A673 (cell line): ENCODE results near the gene MYLIP.

DNA sequence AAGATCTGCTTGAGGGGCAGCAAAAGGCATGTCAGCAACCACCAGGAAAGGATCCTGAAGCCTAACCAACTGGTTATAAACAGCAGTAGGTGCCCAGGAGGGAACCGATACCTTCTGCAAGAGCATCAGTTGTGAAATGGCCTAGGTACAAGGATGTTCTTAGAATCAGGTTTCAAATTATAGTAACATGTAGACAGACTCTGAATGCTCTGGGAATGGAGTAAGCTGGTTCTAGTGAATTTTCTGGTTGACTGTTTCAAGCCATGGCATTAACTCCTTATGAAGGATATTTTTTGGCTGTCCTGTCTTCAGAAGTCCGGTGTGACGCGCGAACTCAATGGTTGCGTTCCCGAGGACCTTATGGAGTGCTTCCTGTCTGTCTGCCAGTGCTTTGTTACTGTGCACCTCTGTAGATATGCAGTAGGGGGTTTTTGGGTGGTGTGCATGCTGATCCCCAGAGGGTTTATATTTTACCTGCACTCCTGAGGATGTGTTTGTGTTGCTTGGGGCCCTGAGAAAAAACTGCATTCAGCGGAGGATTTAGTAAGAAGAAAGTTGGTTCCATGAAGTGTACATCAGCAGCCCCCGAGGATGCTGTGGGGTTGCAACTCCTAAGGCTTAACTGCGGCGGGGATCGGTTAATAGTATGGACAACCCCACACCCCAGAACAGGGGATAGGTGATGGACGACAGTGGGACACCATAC lies 21.6 kb downstream of the JARID2 start:
- PRO-cap, result no peak

DNA sequence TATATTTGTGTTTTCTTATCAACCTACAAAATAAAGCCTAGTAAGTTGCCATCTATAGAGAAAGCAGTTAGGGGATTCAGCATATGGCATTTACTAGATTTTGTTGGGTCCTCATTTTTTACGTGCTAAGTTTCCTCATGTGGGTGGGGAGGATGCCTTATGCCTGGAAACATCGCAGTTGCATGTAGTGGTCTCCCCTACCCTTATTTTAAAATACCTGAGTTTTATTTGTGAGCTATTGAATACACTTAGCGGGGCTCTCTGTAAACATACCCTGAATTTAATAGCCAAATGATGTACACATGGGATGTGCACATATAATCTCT lies 27.1 kb downstream of the JARID2 start:
- PRO-cap, result no peak

- PRO-cap, result no peak
Observed at GRCh38 chr6:15290864-15291266, 45.0 kb downstream of the JARID2 start.

- PRO-cap, result no peak
Observed at GRCh38 chr6:15298939-15299480, 53.1 kb downstream of the JARID2 start.

DNA sequence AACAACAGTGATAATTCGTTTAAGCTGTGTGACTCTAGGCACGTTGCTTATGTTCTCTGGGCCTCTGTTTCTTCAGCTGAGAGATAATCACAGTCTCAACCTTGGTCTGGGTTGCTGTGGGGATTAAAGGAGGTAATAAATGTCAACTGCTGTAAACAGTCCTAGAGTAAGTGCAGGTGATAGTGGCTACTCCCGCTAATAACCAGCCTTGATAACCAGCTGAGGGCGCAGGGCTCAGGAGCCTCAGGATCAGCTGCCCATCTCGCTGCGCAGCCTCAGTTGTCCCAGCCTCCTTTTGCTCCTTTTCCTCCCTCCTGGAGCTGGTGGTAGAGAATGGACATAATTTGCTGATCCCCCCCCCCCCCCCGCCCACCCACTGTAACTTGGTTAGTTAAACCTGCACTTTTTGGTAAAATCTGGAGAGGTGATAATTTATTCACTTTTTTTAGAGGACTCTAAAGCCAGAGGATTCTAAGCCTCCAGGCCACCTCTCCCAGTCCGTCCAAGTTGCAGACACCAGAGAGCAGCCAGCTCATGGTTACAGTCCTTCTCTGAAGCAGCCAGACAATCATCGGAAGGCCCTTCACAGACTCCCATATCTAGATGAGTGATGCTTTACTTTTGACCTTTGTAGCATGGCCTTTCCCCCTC lies 58.2 kb downstream of the JARID2 start:
- PRO-cap, result no peak

DNA sequence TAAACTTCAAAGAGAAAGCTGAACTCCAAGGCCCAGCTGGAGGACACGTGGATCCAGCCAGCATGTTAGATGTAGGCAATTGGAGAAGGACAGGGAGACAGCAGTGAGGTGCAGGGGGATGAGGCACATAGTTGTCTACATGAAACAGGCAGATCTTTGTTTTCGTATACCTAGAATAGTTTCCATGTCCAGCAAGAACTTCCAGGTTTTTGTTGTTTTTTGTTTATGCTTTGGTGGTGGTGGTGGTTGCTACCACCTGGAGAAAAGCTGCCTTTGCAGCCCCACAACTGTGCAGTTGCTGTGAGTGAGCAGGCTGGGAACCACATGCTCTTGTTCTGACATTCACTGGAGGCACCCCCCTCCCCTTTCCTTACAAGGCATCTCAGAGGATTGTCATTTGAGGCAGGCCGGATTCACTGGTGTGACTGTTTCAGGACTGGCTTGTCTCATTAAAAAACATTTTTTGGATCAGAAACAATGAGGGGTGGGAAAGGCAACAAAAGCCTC lies 72.4 kb downstream of the JARID2 start:
- PRO-cap, result no peak

DNA sequence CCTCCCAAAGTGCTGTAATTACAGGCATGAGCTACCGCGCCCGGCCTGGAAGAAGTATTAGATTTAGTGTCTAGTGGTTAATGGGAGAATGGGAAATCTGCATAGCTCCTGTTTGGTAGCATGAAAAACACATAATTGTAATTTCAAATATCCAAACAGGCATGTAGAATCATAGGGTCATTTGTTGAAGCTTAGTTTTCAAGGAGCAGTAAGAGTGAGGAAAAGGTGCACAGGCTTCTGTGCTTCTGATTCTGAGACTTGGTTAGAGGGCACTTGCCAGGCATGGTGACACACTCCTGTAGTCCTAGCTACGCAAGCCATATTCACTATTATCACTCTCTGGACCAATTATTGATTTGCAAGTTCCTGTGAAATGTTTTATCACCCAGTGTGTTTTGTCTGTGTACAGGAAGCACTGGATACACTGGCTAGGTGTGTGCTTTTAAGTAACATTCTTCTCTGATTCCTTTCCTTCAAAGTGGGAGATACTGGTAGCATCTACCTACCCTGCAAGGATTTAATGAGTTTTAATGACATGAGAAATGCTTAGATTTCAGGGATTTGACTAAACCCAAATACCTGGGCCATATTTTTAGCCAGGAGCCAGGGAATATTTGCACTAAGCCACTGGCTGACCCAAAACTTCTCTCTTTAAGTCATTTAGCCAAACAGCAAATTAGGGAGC lies 76.3 kb downstream of the JARID2 start:
- PRO-cap, result no peak

DNA sequence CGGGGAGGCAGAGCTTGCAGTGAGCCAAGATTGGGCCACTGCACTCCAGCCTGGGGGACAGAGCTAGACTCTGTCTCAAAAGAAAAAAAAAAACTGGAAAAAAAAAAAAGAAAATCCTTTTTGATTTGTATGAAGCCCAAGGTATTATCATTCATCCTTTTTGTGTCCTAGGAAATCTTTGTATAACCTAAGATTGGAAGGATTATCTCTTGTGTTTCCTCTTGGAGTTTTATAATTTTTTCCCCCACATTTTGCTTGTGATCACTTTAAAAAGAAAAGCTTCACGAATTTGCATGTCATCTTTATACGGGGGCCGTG lies 78.2 kb downstream of the JARID2 start:
- PRO-cap, result no peak

- PRO-cap, result no peak
Observed at GRCh38 chr6:15394293-15395019, 148.6 kb downstream of the JARID2 start.

DNA sequence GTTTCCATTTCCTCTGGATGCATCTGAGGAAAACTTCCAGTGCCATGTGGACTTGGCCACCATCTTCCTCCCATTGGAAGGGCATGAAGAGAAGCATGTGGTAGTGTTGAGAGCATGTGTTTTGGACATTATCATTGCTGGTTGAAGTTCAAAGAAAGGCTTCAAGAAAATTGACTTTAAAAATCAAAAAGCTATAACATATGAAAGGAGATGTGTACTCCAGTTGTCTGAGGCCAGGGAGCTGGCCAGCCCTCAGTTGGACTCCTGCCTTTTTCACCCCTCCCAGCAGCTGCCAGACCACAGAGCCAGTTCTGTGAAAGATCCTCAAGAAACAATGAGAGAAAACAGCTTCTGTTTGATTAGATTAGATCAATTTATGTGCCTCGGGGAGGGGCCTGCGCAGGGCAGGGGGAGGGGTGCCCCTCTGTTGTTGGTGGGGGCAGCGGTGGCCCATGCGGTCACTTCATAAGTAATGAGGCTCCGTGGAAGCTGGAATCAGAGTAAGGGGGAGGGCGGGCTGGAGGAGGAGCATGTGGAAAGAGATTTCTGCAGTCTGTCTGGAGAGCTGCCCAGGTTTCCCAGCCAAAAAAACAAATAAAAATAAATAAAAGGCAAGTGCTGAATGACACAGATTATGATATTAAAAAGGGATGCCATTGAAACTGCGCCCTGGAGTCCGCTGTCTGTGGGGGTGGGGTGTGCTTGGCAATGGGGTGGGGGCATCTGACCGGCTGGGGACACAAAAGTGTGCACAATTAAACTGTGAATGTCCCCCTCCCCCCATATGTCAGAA lies 154.1 kb downstream of the JARID2 start:
- PRO-cap, result no peak

- PRO-cap, result no peak
Observed at GRCh38 chr6:15402356-15403133, 156.7 kb downstream of the JARID2 start.

- PRO-cap, result no peak
Observed at GRCh38 chr6:15472685-15472994, 190.2 kb downstream of the DTNBP1 start.

DNA sequence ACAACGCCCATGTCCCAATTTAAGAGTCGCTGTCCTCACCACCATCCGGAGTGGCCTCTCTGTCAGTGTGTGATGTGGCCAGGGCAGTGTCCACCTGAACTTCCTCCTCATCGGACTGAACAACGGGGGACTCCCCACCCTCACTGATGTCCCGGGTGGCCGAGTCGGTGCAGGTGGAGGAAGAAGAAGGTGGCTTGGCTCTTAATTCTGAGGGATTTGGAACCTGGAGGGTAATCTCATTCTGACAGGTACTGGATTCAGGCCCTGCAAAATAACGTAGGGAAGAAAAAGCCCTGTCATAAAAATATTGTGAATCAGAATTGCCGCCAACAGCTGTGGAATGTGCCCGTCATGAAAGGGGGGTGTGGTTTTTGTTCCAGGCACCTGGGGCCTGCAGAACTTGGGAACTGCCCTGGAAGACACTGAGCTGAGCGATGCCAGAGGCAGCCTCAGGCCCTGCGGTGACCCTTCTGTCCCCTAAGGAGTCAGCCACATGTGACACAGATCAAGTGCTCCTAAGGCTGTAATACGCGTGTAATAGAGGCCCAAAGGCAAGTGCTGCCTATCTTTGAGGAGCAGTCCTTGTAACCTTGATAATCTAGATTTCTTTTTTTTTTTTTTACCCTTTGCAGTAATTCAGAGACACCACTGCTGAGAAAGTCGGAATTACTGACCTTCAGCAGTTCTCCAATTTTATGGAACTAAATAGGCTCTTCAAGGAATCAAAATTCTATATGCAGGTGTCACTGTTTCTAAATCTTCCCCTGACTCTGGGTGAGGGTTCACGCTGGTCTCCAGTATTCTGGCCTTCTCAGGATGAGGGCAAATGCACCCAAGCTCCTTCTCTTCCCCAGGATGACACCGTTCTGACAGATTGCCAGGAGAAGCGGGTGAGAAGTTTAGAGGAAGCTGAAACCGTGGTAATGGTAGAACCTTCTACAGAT lies 139.6 kb downstream of the DTNBP1 start:
- PRO-cap, result no peak

GRCh38 chr6:15533147-15533649 lies 129.6 kb downstream of the DTNBP1 start:
- PRO-cap, result no peak

DNA sequence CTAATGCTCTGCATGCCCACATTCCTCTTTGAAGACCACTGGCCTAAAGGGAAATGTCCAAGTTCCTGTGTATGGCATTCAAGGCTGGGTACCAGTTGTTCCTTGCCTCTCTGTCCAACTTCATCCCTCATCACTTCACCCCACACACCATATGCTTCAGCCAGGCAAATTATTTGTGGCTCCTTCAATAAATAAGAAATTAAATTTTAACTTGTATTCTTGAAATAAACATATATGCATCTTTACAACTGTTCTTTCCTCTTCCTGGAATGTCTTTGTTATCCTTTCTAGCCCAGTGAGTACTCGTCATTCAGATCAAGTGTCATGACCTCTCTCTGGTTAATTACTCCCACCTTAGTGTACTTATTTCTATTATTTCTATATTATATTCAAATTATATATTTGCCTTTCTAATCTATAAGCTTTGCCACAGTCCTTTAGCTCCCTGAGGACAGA lies 74.3 kb downstream of the DTNBP1 start:
- PRO-cap, result no peak

DNA sequence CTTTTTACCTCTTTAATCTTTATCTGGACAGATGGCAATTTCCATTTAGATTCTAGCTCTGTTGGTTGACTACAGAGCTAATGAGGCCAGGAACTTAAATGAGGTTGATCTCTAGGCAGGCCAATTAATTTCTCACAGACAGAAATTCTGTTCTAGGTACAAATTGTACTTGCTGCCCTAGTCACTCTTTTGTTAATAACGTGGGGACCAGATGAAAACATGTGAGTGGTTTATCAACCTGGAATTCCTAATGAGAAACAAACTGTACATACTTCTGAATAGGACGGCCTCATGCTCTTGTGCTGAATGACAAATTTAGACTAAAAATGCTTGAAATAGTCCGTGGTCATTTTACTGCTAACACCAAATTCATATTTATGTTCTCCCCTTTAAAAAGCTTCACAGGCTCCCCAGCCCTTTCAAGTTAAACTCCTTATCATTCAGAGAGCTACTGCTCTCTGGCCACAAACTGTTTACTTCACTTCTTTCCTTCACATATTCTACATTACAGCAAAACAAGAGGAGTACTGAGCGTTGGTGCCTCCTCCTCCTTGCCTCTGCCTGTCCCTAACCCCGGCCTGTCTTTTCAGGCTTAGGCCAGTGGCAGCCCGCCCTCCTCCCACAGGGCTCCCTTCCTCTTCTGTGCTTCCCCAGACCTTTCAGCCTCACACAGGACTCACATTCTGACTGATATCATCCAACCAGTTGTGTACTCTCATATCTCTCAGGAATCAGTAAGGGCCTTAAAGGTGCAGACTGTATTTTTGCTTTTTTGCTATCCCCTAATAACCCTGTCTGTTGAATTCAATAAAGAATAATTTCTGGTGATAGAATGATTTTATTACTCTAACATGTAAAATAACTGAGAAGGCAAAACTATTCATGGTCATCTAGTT lies 41.3 kb downstream of the DTNBP1 start:
- PRO-cap, result unidirectional peak, minus-strand start at position 644 of the sequence

DNA sequence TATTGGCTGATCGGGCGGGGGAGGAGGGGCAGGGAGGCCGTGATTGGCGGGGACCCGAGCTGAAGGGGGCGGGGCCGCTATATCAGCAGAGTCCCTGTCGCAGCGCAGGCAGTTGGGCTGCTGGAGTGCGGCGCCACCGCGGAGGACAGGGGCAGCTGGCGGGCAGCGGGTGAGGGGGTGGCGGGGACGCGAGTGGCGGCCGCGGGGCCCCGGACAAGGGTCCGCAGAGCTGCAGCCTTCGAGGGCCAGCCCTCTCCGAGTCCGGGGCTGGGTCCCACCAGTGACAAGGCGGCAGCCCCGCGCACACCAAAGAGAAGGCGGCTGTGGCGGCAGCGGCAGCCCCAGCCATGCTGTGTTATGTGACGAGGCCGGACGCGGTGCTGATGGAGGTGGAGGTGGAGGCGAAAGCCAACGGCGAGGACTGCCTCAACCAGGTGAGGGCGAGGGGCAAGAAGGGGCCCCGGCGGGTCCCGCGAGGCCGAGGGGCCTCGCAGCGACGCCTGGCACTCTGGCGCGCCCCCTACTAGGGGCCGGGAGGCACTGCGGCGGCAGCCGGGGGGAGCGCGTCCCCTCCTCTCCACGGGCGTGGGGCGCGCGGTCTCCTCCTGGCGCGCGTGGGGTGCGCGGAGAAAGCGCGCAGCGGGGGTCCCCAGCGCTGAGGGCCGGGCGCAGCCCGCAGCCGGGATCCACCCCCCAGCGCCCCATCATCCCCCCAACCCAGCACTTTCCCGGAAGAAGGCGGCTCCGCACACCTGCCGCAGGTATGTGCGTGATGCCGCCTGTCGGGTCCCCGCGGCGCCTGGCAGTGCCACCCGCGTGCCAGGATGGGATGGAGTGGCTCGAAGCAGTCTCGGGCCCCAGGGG lies at the start of gene MYLIP:
MYLIP (plus strand) TSS at position 111 of the 864 bp plus-strand sequence.
- PRO-cap, result bidirectional peak, plus-strand start at position 111 of the sequence, minus-strand start outside the sequence

GRCh38 chr6:16226331-16227071 lies 11.9 kb upstream of the GMPR start:
- PRO-cap, result no peak

DNA sequence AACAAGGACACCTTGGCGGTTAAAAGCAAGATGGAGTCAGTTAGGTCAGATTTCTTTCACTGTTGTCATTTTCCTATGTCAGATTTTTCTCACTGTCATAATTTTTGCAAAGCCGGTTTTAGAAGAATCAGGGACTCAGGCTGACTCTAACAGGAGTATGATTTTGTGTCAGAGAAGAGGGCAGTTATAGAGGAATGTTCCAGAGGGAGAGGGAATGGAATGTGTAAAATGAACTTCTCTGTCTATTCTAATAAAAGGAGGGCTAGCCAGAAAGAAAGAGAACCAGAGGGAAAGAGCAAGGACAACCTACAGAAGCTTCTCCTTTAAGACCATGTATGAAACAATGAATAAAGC lies 2.2 kb upstream of the GMPR start:
- PRO-cap, result no peak

GRCh38 chr6:16260759-16261562 lies 22.6 kb downstream of the GMPR start:
- PRO-cap, result no peak